GM19239 (cell line): ENCODE measurements around a stretch of chrX.

DNA sequence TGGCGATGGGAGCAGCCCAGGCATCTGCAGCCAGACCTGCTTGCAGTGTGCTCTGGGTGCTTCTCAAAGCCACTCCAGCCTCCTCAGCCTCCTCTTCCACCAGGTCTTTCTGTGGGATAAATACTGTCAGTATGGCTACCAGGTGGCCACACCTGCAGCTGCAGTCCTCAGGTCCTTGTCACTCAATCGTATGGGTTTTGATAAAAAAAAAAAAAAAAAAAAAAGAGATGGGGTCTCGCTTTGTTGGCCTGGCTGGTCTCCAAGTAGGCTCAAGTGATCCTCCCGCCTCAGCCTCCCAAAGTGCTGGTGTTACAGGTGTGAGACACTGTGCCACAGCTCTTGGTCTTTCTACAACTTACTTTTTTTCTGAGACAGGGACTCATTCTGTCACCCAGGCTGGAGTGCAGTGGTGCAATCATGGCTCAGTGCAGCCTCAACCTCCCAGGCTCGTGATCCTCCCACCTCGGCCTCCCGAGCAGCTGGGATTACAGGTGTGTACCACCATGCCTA, 5.5 kb downstream of the IRAK1 start:
- RRBS = no CpG with 5 or more reads among the region's 7 CpGs

GRCh38 chrX:154123608-154124430, 20.2 kb upstream of the OPN1LW start:
- RRBS = no CpG with 5 or more reads among the region's 11 CpGs

- RRBS = no CpG with 5 or more reads among the region's 31 CpGs
Observed at GRCh38 chrX:154351577-154352465, 22.6 kb downstream of the FLNA start.

GRCh38 chrX:154366740-154367568, 7.5 kb downstream of the FLNA start:
- RRBS = no CpG with 5 or more reads among the region's 26 CpGs

GRCh38 chrX:154371407-154372004, 2.9 kb downstream of the FLNA start:
- RRBS = 1% methylated on average over 6 of the region's 50 CpGs

GRCh38 chrX:154398444-154399483, 587 bp downstream of the RPL10 start:
- RRBS = 2% methylated on average over 9 of the region's 63 CpGs

DNA sequence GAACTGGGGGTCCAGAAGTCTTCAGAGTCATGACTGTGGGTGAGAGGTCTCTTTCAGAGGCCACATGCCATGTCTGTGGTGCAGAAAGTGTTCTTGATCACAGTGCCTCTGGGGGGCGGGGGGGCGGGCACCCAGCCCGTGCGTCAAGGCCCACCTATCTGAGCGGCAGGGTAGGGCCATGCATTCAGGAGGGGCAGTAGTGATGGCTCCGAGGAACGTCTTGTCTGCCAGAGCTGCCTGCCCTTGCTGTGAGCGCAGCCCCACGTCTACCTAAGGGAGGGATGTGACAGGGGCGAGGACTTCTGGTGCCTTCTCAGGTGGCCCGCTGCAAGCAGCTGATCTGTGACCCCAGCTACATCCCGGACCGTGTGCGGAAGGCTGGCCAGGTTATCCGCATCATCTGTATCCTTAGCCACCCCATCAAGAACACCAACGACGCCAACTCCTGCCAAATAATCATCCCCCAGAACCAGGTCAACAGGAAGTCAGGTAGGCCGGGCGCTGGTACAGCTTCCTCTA, 2.6 kb upstream of the FAM50A start:
- RRBS = no CpG with 5 or more reads among the region's 19 CpGs

GRCh38 chrX:154531252-154531875, 15.3 kb downstream of the G6PD start:
- RRBS = no CpG with 5 or more reads among the region's 16 CpGs

DNA sequence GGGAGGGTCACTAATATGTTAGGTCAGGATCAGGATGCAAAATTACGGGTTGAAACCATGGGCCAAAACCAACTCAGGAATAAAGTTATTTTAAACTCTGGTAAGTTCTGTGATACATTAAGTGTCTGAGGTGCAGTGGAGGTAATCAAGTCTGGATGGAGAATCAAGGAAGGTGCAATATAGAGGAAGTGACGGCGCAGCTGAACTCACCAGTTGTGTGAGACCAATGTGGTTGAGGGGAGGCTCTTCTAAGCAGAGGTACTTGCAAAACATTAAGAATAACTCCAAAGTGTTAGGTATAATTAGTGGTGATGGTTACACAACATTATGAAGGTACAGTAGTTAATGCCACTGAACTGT, 19.7 kb downstream of the GAB3 start:
- RRBS = no CpG with 5 or more reads among the region's 3 CpGs

GRCh38 chrX:154732699-154732952, 18.3 kb downstream of the GAB3 start:
- RRBS = no CpG with 5 or more reads among the region's 3 CpGs

- RRBS = no CpG with 5 or more reads among the region's 17 CpGs
Observed at GRCh38 chrX:154762395-154762685, 324 bp upstream of the DKC1 start.

- RRBS = no CpG with 5 or more reads among the region's 5 CpGs
Observed at GRCh38 chrX:155215432-155215711, 888 bp upstream of the VBP1 start.